Breast (tissue), 4 donors: ENCODE measurements around a stretch of chr12.

- PRO-cap, 3 experiments: no peak in any of the 3 experiments
- RRBS: no CpG with 5 or more reads among the region's 27 CpGs
These were observed 42.2 kb upstream of the FKBP4 start for GRCh38 chr12:2752609-2752986.

- PRO-cap, 3 experiments: no peak in any of the 3 experiments
- RRBS: no CpG with 5 or more reads among the region's 14 CpGs
These were observed 1.6 kb downstream of the FKBP4 start for GRCh38 chr12:2796222-2796916.

DNA sequence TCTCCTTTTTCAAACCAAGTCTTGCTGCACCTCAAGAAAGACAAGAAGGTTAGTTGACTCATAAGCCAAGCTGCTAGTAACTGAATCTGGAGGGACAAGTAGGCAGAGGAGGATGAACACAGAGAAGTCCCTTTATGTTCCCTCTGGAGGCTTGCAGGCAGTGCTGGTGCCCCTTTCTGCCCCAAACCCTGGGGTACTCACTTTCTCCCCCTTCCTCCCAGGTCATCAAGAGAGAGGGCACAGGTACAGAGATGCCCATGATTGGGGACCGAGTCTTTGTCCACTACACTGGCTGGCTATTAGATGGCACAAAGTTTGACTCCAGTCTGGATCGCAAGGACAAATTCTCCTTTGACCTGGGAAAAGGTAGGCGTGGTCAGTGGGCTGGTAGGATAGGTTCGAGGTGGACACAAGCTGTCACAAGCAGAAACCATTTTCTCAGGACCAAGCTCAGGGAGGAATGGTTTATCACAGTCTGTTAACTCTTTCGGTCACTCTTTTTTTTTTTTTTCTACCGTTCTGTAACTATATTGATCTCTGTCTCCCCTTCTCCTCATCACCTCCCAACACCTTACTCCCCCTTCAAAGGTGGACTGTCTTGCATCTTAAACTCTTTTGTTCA, 2.3 kb downstream of the FKBP4 start:
- PRO-cap, 3 experiments: no peak in any of the 3 experiments
- RRBS: no CpG with 5 or more reads among the region's 6 CpGs

GRCh38 chr12:2842794-2843439, 8.1 kb upstream of the NRIP2 start:
- PRO-cap, 3 experiments: no peak in any of the 3 experiments
- RRBS: no CpG with 5 or more reads among the region's 6 CpGs

GRCh38 chr12:2845158-2845808, 10.4 kb upstream of the NRIP2 start:
- PRO-cap, 3 experiments: no peak in any of the 3 experiments
- RRBS: no CpG with 5 or more reads among the region's 9 CpGs

GRCh38 chr12:2858867-2859553, 2.2 kb upstream of the TEX52 start:
- PRO-cap, 3 experiments: no peak in any of the 3 experiments
- RRBS: 94% methylated on average over 3 of the region's 16 CpGs

DNA sequence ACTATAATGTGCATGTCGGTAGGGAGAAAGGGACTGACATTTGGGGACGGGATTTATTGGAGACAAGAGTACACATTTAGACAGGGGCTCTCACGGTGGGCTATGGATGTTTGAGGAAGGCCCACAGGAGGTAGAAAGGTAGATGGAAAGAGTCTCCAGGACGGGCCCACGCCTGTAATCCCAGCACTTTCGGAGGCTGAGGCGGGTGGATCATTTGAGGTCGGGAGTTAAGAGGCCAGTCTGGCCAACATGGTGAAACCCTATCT, 958 bp upstream of the TULP3 start:
- PRO-cap, 3 experiments: no peak in any of the 3 experiments
- RRBS: no CpG with 5 or more reads among the region's 8 CpGs

DNA sequence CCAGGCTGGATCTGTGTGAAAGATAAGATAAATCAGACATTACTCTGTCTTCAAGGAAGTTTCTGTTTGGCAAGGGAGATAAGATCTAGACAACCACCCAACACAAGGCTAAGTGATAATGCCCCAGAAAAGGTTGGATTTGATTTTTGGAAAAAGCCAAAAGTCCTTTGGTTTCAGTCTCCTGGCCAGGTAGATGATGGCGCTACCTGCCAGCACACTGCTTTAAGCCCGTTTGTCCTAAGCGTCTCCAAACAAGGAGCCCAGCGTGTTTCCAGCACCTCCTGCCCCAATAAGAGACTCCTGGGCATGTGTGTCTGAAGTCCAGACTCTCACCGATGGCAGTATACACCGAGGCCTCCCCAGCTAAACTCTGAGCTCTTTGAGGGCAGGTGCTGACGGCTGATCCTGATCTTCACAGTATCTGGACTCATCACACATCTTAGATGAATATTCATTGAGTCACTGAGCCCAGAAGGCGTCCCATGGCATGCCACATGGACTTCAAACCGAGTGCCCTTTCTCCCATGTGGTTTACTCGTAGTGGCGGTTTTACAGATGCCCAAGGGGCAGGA, 896 bp upstream of the TEAD4 start:
- PRO-cap, 3 experiments: no peak in any of the 3 experiments
- RRBS: no CpG with 5 or more reads among the region's 11 CpGs

GRCh38 chr12:3103772-3104444, 26.7 kb downstream of the TSPAN9 start:
- PRO-cap, 3 experiments: no peak in any of the 3 experiments
- RRBS: no CpG with 5 or more reads among the region's 10 CpGs

DNA sequence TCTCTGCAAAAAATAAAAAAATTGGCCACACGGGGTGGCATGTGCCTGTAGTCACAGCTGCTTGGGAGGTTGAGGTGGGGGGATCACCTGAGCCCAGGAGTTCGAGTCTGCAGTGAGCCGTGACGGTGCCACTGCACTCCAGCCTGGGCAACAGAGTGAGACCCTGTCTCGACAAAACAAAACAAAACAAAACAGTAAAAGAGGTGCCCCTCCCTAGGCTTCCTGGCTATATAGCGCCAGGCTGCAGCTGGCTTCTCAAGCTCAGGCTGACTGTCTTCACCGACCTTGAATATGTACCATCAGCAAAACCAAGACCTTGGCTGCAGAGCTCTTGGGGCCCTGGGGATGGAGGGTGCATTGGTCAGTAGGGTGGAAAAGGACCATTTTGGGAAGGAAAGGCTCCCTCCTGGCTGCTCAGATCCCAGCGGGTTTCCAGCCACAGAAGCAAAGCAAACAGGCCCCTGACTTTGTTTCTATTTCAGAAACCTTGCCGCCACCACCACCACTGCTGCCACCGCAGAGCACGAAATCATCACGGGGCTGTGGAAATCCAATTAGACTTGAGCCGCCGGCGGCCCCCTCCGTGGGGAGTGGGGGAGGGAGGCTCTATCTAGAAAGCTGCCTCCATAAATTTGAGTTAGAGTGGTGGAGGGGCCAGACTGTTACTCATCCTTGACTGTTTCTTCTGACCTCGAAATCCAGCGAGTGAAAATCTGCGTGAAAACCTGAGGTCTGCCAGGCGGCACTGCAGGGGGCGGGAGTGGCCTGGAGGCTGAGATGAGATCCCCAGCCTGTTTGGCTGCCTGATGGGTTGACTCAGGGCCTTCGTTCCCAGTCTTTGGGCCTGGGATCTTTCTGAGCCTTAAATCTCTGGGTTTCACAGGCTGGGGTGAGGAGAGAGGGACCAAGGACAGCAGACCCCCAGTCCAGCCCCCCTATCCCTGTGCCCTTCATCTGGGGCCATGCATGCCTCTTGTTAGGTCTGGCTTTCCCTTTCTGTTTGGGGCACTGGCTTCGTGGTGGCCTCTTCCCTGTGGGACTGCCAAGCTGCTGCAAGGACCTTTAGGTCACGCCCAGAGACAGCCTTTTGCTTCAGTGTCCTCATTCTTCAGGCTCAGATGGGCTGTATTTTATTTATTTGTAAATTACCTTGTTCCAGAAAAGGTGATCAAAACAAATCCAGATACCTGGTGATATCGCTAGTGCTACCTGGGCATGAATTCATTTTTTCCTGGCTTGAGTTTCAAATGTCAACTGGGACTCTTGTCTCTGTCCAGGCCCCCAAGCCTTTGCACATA, 29.9 kb downstream of the TSPAN9 start:
- PRO-cap, 3 experiments: no peak in any of the 3 experiments
- RRBS: no CpG with 5 or more reads among the region's 25 CpGs

GRCh38 chr12:3158723-3159444, 81.7 kb downstream of the TSPAN9 start:
- PRO-cap, 3 experiments: no peak in any of the 3 experiments
- RRBS: no CpG with 5 or more reads among the region's 12 CpGs

- PRO-cap, 3 experiments: no peak in any of the 3 experiments
- RRBS: no CpG with 5 or more reads among the region's 6 CpGs
These were observed 158.4 kb downstream of the TSPAN9 start for GRCh38 chr12:3235442-3236047.

GRCh38 chr12:3244254-3244753, 167.1 kb downstream of the TSPAN9 start:
- PRO-cap, 3 experiments: no peak in any of the 3 experiments
- RRBS: 94% methylated on average over 5 of the region's 20 CpGs

DNA sequence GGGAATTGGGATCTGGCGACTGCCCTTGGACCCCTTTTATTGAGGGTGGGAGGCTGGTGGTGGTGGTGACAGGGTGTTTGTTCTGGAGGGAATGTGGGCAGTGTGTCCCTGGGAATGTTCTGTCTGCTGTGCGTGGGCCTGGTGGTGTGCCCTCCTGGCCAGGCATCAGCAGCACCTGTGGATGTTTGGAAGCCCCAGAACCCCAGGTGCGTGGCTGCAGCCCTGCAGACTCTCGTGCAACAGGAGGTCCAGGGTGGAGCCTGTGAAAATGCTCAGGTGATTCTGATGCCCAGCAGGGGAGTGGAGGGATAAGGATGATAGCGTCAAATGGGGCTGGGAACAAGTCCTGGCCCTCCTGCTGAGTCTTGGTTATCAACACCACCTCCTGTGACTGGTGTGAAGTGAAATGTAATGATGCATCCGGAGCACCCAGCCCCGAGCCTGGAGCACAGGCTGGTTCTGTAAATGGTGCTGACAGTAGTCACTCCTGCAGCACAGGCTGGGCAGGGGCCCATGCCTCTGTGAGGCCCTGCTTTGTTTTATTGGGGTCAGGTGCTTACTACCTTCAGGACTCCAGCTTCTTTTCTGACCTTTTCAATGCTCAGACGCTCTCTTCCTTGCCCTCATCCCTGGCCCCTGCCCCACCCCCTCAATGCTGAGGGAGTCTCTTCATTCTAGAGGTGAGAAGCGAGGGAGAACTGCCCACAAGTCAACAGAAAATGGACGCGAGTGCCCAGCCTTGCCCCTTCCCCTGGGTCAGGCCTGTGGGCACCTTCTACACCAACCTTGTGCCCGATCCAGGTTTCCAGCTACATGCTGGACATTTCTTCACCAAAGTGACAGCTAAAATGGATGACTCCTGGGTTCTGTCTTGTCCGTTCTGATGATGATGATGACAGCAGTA, 176.8 kb downstream of the TSPAN9 start:
- PRO-cap, 3 experiments: no peak in any of the 3 experiments
- RRBS: no CpG with 5 or more reads among the region's 13 CpGs

- PRO-cap, 3 experiments: no peak in any of the 3 experiments
- RRBS: 94% methylated on average over 11 of the region's 33 CpGs
These were observed 178.8 kb downstream of the TSPAN9 start for GRCh38 chr12:3255737-3256678.

- PRO-cap, 3 experiments: no peak in any of the 3 experiments
- RRBS: no CpG with 5 or more reads among the region's 6 CpGs
These were observed 201.2 kb downstream of the TSPAN9 start for GRCh38 chr12:3278424-3278818.

DNA sequence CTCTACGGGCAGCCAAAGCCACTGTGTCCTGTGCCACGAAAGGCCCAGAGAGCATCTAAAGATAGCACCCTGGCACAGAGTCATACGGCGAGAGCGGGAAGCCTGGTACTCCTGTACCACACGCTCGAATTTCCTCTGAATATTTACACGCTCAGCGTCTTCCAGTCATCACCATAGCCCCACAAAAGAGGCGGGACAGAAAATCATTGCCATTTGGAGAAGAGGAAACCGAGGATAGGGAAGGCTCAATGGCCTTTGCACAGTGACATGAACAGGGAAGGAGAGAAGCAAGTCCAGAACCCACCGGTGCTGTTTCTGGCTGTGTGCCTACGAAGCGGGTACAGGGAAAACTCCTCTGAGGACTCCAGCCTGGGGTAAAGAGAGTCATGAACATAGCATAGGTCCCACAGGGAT, 39.7 kb downstream of the PRMT8 start:
- PRO-cap, 3 experiments: no peak in any of the 3 experiments
- RRBS: no CpG with 5 or more reads among the region's 14 CpGs

DNA sequence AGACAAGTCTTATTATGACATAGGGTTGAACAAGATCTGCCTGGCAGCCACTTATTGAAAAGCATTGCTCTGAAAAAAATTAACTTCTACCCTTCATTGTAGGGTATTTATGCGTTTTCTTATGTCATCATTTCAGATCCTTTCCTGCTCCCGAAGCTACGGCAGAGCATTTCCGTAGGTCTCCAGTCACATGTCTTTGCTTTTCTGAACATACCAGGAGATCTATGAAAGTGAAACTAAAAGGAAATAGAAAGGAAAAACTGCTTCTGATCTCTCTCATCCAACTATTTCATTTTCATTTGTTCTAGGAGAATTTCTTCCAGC, 11.9 kb upstream of the PARP11 start:
- PRO-cap, 3 experiments: no peak in any of the 3 experiments
- RRBS: no CpG with 5 or more reads among the region's 4 CpGs

- PRO-cap, 3 experiments: no peak in any of the 3 experiments
- RRBS: no CpG with 5 or more reads among the region's 4 CpGs
These were observed 12.2 kb upstream of the PARP11 start for GRCh38 chr12:3885470-3885799.

DNA sequence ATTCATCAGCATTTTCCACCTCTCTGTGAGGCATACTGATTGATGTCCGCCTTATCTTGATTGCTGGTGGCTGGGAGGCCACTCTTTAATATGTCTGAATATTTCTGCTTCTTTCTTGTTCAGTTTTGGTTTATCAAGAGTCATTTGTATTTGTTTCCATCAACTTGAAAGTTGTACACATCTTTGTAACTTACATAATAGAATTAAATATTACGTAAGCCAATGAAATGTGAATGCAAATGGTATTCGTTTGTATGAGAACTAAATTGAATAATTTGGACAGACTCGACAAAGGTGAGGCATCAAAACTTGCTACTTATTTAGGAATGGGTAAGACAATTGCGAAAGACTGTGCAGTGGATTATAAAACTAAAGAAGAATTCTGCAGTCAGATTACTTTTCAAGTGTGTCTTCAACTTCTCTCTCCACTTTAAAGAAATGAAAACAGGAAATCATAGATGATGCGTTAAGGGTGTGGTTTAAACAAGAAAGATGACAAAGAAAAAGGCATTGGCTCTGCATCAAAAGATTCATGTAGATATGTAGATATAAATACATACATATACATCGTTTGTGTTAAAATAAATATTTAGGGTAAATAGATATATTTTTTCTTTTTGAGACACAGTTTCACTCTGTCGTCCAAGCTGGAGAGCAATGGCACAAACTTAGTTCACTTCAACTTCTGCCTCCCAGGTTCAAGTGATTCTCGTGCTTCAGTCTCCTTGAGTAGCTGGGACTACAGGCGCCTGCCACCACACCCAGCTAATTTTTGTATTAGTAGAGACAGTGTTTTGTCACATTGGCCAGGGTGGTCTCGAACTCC, 74.5 kb upstream of the PARP11 start:
- PRO-cap, 3 experiments: no peak in any of the 3 experiments
- RRBS: no CpG with 5 or more reads among the region's 11 CpGs